Measurements from ENCODE around the genes VIPR1, ZBTB47, HHATL and HIGD1A.

- PRO-cap = no peak
Observed at GRCh38 chr3:42148973-42149472, 57.9 kb downstream of the TRAK1 start.

DNA sequence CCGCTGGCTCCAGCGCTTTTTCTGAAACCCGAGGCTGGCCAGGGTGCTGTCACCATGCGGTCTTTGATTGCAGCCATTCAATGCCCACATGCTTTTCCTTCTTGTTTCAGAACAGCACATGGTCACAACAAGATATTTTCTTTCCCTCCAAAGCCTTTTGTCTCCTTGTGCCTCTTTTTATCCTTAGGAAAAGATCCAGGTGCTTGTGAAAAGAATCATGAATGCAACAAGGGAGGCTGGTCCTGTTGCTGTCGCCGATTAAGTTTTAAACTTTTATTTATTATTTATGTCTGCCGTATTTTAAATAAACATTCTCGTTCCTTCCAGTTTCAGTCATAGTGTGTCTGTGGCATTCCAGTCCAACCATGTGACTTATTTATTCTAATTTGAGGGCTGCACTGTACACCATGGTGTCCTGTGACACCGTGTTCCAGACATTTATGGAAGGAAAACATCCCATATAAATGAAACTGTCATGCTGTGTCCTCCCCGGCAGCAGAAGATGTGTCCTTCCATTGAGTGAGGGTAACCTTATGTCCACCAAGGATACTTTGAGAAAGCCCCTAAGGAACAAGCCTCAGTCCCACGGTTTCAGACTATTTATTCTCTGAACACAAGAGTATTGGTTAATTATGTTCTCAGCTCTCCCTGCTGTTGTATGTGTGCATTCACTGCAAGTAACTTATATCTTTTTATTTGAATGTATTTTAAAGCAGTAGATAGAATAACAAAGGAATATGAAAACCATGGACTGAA, 41.0 kb downstream of the CCK start:
- PRO-cap = no peak

DNA sequence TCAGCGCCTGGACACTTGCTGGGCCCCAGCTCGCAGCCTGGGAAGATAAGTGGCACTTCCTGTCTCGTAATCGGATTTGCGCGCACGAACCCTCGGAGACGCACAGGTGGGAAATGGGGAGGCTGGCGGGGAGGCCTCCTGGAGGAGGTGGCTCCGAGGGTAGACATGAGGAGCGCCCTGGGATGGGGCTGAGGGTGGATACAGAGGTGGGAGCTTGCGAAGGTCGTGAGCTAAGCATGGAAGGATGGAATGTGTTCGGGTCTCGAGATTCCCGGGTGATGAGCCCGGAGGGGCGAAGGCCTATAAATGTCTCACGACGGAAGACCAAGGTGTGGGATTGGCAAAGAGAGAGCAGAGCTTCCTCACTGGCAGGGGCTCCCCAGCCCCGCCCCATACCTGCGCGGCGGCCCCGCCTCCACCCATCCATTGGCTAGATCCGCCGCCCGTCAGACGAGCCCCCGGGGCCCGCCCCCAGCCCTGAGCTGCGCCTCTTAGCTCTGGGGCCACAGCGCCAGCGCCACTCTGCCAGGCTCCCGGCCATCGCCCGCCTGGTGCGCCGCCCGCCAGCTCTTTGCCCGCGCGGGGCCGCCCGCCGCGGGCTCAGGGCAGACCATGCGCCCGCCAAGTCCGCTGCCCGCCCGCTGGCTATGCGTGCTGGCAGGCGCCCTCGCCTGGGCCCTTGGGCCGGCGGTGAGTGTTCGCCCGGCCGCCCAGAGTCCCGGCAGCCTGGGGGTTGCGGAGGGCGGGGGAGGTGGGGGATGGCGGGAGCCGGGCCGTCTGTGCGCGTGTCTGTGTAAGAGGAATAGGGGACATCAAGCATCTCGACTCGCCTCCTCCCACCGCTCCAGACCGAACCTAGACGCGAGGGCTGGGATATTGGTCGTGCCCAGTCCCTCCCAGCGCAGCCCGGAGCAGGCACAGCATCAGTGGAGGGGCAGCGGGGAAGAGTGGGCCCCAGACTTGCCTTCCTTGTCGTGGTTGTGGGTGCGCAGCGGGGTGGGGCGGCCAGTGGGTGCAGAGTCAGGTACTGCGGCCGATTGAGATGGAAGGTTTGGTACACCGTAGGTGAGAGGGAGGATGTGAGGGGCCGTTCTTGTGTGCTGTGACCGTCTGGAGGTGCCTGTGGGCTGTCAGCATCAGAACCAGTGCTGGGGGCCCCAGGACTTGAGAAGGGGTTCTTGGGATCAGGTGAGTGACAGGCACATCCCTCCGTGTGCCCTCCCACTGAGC, at the start of gene VIPR1:
Gene VIPR1 (plus strand): TSS at position 520 of the 1,230 bp plus-strand sequence.
- PRO-cap = bidirectional peak, plus-strand start at position 520 of the sequence, minus-strand start at position 277 of the sequence

GRCh38 chr3:42504198-42504999, 2.0 kb downstream of the VIPR1 start:
- PRO-cap = no peak

GRCh38 chr3:42536253-42537195, 34.1 kb downstream of the VIPR1 start:
- PRO-cap = no peak

DNA sequence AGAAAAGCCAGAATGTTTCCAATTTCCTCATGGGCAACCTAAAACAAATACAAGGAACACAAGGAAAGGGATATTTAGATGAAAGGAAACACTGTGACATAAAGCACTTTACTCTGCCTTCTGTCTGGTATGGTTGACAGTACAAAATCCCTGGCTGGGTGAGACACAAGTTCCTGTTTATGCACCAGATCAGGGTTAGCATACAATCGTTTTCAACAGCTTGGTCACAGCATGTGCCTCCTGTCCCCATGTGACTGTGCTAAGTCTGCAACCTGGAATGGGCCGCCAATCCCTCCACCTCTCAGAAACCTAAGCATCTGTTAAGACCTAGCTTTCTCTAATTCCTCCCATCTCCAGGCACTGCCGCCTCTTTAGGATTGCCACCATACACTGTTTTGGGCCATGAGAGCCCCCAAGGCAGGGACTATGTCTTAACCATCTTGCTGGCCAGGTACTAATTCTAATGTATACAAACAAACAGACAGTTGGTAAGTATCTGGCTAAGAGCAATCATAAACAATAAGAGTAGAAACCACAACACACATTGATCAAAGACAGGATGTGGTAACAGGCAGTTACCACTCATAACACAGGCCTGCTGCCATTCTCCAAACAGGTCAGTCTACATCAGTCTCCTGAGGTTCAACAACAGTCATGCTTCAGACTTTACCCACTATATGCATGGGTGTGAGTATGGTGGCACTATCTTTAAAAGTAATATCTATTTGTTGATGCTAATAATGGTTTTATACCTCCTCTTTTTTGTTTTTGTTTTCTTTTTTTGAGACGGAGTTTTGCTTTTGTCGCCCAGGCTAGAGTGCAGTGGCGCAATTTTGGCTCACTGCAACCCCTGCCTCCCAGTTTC, 25.6 kb downstream of the SEC22C start:
- PRO-cap = no peak

- PRO-cap = no peak
Observed at GRCh38 chr3:42653042-42653771, at the start of gene ZBTB47. TSS of gene ZBTB47 (plus strand) at chr3:42653697.

- PRO-cap = no peak
Observed at GRCh38 chr3:42702550-42703030, at the start of gene HHATL. TSS of gene HHATL (minus strand) at chr3:42702798.

DNA sequence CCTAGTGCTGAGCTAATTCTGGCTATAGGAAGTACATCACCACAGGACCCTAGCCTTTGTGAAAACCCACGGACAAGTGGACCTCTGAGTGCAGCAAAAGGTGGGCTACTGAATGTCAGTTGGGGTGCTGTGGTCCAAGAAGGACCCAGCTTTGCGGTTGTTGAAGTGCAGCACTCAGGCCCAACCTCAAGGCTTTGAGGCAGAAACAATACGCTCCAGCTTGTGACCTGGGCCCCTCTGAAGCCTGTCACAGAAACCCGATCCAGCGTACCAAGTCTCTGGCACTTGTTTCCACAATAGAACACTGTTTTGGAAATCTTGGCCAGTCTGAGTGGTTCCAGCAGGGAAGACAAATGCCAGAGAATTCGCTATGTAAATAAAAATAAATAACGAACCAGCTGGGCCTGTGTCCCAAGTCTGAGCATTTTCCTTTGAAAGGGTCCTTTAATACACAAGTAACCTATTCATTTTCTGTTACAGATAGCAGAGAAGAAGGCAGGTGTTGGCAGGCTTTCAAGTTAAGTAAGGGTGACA, 26.6 kb downstream of the CCDC13 start:
- PRO-cap = no peak

GRCh38 chr3:42763039-42763347, 10.1 kb downstream of the CCDC13 start:
- PRO-cap = no peak

DNA sequence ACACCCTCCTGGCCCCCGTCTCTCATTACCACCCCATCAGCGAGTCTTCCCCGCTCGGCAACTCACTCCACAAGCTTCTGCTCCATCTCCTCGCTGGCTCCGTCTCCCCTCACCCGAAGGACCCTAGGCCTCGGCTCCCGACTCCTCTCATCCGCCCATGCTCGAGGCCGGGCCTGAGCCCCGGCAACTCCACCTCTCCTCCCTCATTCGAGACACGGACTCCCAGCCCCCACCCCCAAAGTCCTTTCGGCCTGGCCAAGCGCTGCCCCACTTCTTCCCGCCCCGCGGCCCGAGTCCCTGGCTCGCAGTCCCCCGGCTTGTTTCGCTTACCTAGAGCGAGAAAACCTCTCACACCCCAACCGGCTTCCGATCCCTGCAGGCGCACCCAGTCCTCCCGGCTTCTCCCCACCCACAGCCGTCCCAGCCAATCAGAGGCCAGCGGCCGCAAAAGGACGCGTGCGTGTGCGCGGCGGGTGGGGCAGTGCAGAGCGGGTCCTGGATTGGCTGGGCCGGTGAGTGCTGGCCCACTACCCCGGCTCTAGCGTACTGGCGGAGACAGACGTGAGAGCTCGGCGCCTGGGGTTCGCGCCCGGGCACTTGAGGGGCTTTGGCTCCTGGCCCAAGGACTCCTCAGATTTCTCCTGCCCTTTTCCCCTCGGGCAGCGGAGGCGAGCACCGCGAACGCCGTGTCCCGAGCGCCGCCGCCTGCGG, at the start of gene HIGD1A:
Gene HIGD1A (minus strand): TSS at position 385 of the 711 bp plus-strand sequence.
- PRO-cap = bidirectional peak, plus-strand start at position 555 of the sequence, minus-strand start at position 361 of the sequence

DNA sequence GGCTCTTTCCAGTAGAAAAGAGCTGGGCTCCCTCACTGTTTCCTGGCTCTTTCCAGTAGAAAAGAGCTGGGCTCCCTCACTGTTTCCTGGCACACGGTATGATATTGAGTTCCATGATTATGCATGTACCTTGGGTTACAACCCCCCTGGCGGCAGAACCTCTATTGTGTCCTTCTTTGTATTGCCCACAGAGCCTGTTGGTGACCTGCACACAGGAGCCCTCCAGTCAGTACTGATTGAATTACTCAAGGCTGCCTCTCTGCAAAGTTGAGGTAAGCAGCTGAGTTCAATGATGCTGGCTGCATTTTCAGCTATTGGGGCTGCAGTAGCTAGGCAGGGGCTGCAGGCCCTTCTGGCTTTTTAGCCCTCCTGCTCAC, 10.2 kb downstream of the ACKR2 start:
- PRO-cap = no peak

DNA sequence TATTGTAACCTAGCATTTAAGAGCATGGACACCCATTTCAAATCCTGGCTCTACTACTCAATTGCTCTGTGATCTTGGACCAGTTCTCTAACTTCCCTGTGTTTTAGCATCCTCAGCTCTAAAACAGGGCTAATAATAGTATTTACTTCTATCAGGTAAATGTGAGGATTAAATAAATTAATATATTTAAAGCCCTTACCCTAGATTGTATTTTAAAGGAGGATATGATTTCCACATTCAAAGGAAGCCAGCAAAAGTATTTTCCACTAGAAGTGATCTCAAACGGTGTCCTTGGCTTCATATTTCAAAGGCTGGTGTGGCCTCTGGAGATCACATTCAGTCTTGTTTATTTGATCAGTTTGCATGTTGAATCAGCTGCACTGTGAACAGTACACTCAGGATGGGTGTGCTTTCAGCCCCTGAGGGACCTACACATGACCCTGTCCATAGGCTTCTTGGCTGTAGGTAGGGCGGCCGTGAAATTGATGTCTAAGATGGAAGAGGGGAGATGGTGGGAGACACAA, 22.0 kb downstream of the CYP8B1 start:
- PRO-cap = no peak

GRCh38 chr3:42991705-42992449, 12.8 kb downstream of the GASK1A start:
- PRO-cap = no peak

GRCh38 chr3:43000855-43001708, 22.0 kb downstream of the GASK1A start:
- PRO-cap = no peak

DNA sequence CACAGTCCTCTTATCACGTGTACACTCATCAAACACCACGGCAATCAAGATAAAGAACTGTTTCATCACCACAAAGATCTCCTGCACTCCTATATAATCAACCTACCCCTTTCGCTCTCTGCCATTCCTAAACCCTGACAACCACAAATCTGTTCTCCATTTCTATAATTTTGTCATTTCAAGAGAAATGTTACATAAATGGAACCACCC, 31.3 kb downstream of the POMGNT2 start:
- PRO-cap = no peak

- PRO-cap = no peak
Observed at GRCh38 chr3:43246876-43247473, 39.4 kb upstream of the SNRK start.

DNA sequence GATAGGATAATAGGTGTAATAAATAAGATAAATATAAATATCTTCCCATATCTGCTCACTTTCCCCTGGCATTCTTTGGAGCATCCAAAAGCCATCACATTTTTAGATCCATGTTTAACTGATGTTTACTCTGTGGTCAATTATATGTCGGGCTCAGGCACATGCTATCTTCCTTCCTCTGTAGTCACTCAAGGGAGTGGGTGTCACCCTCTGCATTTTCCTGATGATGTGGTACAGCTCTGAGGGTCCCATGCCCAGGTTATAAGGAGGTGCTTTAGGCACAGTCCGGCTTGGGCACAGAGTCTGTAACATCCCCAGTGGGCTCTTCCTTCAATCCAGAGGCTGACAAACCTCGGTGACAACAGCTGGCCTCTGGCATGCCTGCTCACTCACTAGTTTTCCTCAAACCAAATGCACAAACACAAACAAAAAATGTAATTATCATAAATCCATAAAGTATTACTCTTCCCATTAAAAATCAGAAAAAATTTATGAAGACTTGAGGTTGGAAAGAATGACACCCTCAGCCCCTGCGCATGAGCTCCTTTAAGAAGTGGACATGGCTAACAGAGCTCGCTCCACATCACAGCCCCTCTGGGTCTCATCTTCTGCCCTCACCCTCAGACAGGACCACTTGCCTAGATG, 115.5 kb downstream of the SNRK start:
- PRO-cap = no peak

GRCh38 chr3:43423363-43423604, 136.9 kb downstream of the SNRK start:
- PRO-cap = no peak

- PRO-cap = no peak
Observed at GRCh38 chr3:44435902-44436798, 41.3 kb downstream of the ZNF445 start.